Retinal pigment epithelial cell (primary cell): ENCODE data around the genes LBX2, PCGF1, TLX2 and DNAH6.

GRCh38 chr2:74142261-74142460 lies 5.6 kb downstream of the BOLA3 start:
- RRBS = no CpG with 5 or more reads among the region's 1 CpG

GRCh38 chr2:74391061-74392392 lies 11.4 kb upstream of the DCTN1 start:
- RRBS = 1% methylated on average over 12 of the region's 72 CpGs

GRCh38 chr2:74460941-74461357 lies 2.7 kb downstream of the WBP1 start:
- RRBS = no CpG with 5 or more reads among the region's 5 CpGs

GRCh38 chr2:74499386-74500010 lies at the start of gene LBX2:
Gene LBX2 (minus strand): TSS chr2:74499603.
- RRBS = 3% methylated on average over 36 of the region's 57 CpGs

DNA sequence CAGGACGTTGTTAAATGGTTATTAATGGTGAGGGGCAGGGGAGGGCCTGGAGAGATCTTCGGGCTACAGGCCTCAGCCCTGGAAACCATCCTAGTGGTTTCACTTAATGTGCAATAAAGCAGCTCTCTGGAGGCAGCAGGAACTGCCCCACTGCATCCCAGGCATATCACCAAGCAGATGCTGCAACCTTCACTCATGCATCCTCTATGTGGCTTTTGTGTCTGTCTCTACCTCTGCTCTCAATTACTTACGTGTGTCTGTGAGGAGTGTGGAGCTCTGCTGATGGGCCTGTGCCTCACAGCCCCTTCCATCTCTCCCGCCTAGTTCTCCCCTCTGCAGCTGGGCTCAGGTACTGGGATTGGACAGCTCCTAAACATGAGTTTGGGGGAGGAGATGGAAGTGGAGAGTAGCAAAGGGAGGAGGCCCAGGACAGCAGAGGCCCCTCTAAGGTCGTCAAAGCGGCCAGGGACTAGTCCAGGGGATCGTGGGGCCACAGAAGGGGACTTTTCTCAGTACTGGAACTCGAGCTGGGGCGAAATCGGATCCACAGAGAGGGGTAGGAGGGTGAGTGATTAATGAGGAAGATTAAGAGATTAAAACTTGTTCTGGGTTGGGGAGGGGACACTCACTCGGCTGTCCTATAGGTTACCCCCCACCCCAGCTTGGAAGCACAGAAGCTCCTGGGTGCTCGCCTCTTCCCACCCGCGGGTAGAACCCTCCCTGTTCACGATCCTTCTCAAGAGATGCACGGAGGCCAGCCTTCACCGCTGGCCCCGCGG lies 2.0 kb upstream of the LBX2 start:
- RRBS = no CpG with 5 or more reads among the region's 19 CpGs

DNA sequence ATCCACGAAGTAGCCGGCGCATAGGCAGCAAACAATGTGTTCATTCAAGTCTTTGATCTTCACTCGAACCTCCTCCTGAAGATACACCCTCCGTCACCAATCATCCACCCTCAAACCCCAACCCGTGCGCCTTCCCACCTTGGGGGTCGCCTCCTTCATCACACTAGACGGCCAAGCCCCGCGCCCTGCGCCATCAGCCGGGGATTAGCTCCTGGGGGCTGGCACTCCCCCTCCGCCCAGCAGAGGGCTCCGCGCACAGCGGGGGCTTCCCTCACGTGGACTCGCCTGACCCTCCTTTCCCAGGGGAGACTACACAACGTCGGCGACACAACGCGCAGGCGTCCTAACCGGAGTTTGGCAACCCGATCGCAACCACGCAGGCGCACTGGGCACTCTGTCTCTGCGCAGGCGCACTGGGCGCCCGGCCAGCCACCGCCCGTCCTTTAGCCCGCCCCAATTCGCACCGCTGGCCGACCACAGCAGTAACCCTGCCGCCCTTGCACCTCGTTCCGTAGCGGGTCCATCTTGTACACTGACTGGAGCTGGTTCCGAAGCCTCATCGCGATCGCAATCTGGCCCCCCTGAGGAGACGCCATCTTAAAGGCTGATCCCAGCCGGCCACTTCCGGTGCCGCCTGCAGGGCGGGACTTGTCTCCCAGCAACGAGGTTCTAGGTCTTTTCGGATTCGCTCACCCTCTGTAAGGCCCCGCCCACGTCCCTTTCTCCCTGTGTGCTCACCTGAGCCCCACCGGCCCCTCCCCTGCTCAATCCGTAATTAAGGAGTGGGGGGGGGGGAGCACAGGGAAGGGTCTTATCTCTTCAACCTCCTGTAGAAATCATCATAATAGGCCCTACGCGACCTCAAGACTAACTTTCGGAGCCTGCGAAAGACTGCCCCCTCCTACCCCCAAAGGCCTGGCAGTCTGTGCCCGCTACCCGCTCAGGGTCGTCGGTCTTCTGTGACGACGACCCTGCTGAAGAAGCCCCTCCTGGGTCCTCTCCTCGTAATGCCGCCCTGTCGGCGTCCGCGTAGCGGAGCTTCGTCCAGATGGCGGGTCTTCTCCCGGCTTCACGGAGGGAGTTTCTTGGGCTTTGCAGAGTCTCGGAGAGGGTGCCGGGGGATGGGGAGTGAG lies at the start of gene PCGF1:
Gene PCGF1, minus strand, starts transcription at position 623 of the 1,133 bp plus-strand sequence.
- RRBS = under 1% methylated on average over 10 of the region's 83 CpGs

- RRBS = 2% methylated on average over 23 of the region's 72 CpGs
Observed at GRCh38 chr2:74513847-74514761, at the start of gene TLX2. Gene TLX2 (plus strand): TSS chr2:74514450.

- RRBS = 92% methylated on average over 4 of the region's 22 CpGs
Observed at GRCh38 chr2:74533583-74534911, 4.3 kb downstream of the HTRA2 start.

DNA sequence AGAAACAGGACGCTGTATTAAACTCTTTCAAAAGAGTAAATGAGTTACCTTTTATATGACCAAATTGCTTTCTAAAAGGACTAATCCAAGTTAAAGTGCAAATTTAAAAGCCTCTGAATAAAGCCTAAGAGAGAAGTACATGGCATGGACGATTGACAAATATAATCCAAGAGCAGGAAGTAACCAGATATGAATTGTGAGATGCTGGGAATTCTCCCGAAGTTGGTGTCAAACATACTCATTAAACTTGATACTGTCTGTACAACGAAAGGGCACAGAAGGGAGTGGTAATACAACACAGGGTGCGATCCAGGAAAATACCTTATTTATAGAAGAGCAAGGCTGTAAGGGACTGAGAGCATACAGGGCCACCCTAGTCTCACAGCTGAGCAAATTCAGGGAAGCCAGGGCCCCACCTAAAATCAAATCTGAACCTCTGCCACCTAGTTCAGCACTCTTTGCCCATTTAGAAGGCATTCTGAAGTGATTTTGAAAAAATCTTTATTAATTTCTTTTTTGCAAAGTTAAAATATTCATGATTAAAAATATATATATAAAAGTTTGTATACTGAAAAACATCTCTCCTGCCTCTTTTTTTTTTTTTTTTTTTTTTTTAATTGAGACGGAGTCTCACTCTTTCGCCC lies 41.7 kb downstream of the SEMA4F start:
- RRBS = no CpG with 5 or more reads among the region's 7 CpGs

- RRBS = under 1% methylated on average over 43 of the region's 110 CpGs
Observed at GRCh38 chr2:74834375-74835416, 769 bp downstream of the HK2 start.

- RRBS = no CpG with 5 or more reads among the region's 9 CpGs
Observed at GRCh38 chr2:74865248-74865643, 31.3 kb downstream of the HK2 start.

- RRBS = 100% methylated on average over 1 of the region's 9 CpGs
Observed at GRCh38 chr2:74886240-74886753, 52.4 kb downstream of the HK2 start.

DNA sequence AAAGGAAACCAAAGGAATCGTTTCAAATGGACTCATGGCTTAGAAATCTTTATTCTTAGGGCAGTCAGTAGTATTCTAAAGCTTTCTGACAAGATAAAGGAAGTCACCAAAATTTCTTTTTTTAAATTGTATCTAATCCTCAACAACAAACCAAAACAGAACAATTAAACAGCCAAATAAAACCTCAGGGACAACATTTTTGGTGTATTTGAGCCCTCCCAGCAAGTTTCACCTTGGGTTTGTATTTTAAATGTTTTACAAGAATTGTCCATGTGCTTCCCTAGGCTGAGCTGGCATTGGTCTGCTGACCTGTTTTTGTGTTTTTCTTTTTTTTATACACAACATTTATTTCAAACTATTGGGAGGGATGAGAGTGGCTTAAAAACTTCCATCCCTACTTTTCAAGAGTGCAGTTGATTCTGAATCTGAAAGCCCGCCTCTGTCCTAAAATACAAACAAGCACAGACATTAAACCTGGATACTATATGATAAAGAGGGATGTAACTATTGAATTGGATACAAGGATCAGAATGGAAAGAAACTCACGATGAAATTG lies 58.3 kb downstream of the HK2 start:
- RRBS = no CpG with 5 or more reads among the region's 3 CpGs

DNA sequence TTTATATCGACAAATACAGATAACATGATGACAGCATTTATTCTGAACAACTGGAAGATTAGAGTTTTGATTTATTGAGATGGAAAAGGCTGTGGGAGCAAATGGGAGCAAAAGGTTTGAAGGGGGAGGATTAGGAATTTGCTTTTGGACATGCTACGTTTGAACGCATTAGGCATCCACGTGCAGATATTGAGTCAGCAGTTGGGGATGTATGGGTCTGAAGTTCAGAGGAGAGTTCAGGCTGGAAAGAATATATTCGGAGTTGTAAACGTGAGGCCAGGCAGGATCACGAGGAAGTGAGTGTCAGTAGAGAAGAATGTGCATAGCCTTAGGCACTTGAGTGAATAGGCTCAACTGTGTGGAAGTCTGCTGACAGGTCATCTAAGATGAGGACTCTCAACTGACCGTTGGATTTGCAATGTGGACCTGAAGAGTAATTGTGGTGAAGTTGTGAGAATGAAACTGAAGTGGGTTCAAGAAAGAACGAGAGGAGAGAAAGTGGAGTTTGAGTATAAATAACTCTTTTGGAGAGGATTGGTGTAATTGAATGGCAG lies 40.7 kb upstream of the POLE4 start:
- RRBS = no CpG with 5 or more reads among the region's 9 CpGs

DNA sequence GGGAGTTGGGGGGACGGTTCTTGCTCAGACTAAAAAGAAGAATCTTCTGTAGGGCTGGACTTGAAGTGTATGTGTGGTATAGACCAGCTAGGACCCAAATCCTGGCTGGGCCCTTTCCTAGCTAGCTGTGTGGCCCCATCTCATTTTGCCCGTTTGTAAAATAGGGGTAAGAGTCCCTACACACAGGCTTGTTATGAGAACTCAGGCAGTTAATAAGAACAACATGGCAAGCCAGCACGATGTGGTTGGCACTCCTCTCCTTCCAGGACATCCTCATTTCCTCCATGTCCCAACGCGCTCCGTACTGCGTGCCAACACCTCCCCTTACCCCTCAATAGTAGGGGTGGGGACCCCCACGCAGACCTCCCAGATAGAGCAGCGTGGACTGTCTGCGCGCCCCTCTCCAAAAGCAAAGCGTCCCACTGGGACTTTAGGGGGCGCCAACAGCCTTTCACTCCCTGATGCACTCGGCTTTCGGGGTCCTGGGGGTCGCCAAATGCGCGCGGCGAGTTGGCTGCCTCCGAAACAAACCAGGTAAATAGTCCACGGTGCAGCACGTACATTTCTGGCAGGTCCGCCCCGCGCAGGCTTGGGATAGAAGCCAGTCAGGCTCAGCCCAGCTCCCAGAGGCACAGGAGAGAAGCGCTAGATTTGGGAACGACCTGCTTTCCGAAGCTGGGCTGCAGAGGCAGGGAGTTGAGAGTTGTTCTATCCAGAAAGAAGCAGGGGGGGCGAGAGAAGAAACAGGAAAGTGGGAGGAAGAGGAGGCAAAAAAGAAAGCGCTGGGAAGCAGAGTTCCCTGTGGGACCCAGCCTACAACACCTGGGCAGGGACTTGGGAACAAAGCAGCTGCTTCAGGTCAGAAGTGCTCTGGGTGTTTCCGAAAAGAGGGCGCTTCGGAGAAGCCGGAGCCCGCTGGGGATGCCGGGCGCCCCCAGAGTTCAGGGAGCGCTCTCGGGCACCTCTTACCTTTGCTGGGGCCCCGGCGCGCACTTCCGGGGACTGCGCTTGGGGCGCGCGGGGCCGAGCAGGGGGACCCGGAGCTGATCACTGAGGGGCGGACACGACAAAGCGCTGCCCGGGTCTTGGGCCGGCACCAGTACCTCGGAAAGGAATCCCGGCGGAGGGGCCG lies 662 bp downstream of the EVA1A start:
- RRBS = 2% methylated on average over 13 of the region's 59 CpGs

DNA sequence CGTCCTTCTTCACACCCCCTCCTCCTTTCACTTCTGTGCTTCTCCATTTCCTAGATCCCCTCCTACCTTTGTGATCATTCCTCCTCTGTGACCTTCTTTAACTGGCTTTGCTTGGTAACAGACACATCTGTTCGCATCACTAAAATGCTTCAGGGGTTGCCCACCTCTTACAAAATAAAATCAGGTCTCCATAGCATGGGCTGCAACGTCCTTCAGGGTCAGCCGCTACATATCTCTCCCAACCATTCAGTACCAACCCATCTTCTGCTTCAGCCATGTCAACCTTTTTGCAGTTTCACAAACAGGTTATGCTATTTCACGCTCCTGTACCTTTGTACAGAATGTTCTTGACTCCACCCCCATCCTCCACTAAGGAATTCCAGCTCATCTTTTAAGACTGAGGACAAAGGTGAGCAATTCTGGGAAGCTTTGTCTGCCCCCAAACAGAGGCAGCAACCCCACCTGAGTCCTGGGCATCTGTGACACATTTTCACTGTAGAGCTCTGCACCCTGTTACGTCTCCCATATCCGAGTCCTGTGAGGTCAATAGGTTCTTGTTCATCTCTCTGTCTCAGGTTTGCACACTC lies 8.8 kb upstream of the EVA1A start:
- RRBS = no CpG with 5 or more reads among the region's 7 CpGs

DNA sequence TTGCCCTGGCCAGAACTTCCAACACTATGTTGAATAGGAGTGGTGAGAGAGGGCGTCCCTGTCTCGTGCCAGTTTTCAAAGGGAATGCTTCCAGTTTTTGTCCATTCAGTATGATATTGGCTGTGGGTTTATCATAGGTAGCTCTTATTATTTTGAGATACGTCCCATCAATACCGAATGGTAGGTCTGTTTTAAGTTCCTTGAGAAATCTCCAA lies 403.9 kb upstream of the REG3G start:
- RRBS = no CpG with 5 or more reads among the region's 4 CpGs

DNA sequence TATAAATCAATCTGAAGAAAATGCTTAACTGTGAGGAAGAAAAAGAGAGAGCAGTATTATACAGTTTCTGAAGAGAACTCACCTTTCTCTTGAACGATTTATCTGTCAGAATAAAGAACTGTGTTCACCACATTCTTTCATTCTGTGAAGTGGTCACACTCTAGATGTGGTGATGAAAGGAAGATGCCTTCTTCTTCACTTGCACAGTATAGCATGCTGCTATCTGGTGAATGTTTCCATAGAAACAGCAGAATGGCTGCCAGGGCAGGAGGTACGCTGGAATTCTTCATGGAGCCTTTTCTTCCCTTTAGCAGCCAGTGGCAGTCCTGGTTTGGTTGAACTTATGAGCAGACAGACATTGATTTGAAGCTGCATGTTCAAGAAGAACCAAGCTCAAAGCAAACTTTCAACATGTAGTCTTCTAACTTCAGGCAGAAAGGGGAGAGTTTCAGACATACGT lies 1157.8 kb upstream of the LRRTM1 start:
- RRBS = no CpG with 5 or more reads among the region's 3 CpGs

DNA sequence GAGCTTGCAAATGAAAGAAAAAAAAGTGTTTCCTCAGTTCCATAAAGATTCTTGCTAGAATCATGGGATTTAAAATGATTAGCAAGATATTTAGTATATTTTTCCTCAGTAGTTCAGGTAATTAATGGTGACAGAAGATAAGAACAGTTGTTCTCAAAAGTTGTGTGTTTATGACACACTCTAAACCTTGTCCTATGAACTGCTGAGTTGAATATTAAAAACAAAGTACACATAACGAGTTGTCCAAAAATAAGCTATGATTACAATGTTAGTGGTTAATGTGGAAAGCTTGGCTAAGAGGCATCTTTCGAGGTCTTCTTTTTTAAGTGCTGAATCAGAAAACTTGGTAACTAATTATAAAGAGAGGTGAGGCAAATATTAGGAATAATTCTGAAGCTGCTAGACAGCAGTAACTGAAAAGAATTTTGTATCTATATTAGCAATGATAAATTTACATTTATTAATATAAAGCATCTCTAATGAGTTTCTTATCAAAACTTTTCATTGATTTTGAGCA lies 1088.7 kb downstream of the SUCLG1 start:
- RRBS = no CpG with 5 or more reads among the region's 2 CpGs

- RRBS = no CpG with 5 or more reads among the region's 32 CpGs
Observed at GRCh38 chr2:84515906-84516708, at the start of gene DNAH6. Gene DNAH6 (plus strand): TSS chr2:84516498.